ReNcell CX (cell line): ENCODE results near the genes PRPF18 and FRMD4A.

GRCh38 chr10:13335991-13336594, 12.0 kb downstream of the SEPHS1 start:
- PRO-cap: no peak

- PRO-cap: bidirectional peak, plus-strand start at chr10:13350159, minus-strand start at chr10:13350039
These were observed 1.8 kb upstream of the SEPHS1 start for GRCh38 chr10:13349793-13350336.

GRCh38 chr10:13409690-13410367, 61.7 kb upstream of the SEPHS1 start:
- PRO-cap: no peak

DNA sequence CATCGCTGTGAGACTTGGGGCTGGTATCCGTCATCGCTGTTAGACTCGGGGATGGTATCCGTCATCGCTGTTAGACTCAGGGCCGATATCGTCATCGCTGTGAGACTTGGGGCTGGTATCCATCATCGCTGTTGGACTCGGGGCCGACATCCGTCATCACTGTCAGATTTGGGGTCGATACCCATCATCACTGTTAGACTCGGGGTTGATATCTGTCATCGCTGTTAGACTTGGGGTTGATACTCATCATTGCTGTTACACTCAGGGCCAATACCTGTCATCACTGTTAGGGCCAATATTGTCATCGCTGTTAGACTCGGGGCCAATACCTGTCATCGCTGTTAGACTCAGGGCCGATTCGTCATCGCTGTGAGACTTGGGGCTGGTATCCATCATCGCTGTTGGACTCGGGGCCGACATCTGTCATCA, 55.5 kb downstream of the BEND7 start:
- PRO-cap: no peak

- PRO-cap: bidirectional peak, plus-strand start at chr10:13587011, minus-strand start at chr10:13586782
These were observed at the start of gene PRPF18 for GRCh38 chr10:13586447-13587288. Gene PRPF18 (plus strand): TSS chr10:13586965.

GRCh38 chr10:13632298-13632803, 45.6 kb downstream of the PRPF18 start:
- PRO-cap: no peak

GRCh38 chr10:13648520-13648898, 61.7 kb downstream of the PRPF18 start:
- PRO-cap: no peak

GRCh38 chr10:13705021-13705404, 118.2 kb downstream of the PRPF18 start:
- PRO-cap: no peak

DNA sequence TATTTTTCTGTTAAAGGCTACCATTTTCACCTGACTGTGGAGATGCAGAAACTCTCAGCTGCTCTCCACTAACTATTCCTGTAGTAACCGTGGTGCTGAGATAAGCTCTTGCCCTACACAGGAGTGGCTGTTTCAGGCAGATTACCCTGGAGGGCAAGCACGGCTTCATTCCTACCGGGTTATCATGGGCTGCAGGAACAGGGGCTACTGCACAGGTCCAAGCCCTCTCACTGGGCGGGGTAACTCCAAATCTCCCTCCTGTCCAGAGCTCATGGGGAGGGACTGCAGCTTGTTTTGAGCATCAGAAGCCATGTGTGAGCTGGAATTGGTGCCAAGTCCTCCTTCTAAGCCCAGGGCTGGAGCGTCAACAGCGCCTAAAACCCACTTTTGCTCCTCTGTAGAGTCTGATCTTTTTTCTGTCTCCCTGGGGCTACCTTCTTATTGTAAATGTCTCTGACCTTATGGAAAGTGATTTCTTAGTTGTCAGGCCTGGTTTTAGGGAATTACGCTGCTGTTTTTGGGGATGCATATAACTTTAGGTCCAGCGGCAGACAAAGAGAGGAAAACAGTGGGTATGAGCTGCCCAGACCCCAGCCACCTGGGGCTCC, 119.1 kb downstream of the PRPF18 start:
- PRO-cap: no peak

DNA sequence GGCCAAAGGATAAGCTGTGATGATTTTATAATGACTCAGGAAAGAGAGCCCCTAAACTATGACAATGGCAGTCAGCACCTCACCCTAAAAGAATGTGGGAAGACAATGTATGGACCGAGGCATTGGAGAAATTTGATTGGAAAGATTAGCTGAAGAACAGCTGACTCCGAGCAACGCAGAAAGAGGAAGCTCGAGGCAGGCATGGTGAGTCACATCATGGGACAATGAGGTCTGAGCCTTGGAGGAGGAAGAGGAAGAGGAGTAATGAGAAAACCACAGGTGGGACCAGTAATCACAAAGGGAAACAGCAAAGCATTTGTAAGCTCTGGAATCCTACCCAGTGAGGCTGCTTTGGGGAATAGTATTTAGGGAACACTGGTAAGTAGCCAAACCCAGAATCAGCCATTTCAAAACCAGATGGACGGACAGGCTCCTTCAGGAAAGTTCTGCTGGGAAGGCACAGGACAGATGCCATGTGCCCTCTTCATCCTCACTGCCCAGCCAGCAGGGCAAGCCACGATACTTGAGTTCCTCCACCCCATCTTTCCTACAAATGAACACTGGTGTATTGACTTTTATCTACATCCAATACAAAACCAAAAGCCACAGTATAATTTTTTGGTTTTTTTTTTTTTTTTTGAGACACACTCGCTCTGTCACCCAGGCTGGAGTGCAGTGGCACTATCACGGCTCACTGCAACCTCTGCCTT, 295.6 kb downstream of the PRPF18 start:
- PRO-cap: unidirectional peak, plus-strand start at position 422 of the sequence; unidirectional peak, plus-strand start at position 493 of the sequence

- PRO-cap: no peak
These were observed 314.4 kb downstream of the FRMD4A start for GRCh38 chr10:14016277-14016734.

- PRO-cap: no peak
These were observed at the start of gene FRMD4A for GRCh38 chr10:14330747-14331201. Gene FRMD4A (minus strand): TSS chr10:14330924.

- PRO-cap: no peak
These were observed 176.2 kb upstream of the FRMD4A start for GRCh38 chr10:14506680-14507652.

GRCh38 chr10:14546764-14547501, 216.2 kb upstream of the FRMD4A start:
- PRO-cap: no peak

DNA sequence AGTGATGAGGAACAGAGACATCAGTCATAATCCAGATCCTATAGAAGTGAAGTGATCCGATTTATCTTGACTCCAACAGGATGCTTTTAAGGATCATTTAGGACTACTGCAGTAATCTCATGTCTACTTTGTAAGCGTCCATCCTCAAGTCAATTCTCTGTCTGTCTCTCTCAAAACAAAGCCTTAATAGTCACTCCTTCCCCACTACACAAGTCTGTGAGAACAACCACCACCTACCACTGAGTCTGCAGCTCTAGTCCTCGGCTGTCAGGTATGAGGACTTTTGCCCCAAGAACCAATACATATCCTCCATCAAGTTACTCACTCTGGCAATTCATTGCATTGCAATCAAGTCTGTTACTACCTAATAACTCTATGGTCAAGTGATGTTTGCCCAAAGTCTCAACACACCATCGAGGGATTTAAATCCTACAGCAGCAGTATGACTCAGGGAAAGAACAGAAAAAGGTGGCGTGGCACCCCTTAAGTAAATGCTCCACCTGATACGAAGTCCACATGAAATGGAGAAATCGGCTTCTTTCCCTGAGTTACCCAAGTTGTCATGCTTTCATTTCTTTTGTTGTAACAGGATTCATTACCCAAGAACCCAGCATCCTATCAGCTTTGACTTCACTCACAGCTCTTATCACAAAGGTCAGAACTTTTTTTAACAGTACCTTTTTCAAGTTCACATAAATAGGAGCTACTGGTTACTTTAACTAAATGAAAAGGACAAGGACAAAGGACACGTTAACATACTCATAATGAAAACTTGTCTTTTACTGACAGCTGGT, 219.6 kb upstream of the FRMD4A start:
- PRO-cap: no peak

- PRO-cap: no peak
These were observed 210.5 kb downstream of the FAM107B start for GRCh38 chr10:14564029-14564810.

- PRO-cap: no peak
These were observed 171.8 kb downstream of the FAM107B start for GRCh38 chr10:14602925-14603265.

- PRO-cap: no peak
These were observed 121.1 kb downstream of the FAM107B start for GRCh38 chr10:14653365-14654184.

- PRO-cap: unidirectional peak, plus-strand start at chr10:14838953
These were observed 714 bp downstream of the HSPA14 start for GRCh38 chr10:14838743-14839297.

DNA sequence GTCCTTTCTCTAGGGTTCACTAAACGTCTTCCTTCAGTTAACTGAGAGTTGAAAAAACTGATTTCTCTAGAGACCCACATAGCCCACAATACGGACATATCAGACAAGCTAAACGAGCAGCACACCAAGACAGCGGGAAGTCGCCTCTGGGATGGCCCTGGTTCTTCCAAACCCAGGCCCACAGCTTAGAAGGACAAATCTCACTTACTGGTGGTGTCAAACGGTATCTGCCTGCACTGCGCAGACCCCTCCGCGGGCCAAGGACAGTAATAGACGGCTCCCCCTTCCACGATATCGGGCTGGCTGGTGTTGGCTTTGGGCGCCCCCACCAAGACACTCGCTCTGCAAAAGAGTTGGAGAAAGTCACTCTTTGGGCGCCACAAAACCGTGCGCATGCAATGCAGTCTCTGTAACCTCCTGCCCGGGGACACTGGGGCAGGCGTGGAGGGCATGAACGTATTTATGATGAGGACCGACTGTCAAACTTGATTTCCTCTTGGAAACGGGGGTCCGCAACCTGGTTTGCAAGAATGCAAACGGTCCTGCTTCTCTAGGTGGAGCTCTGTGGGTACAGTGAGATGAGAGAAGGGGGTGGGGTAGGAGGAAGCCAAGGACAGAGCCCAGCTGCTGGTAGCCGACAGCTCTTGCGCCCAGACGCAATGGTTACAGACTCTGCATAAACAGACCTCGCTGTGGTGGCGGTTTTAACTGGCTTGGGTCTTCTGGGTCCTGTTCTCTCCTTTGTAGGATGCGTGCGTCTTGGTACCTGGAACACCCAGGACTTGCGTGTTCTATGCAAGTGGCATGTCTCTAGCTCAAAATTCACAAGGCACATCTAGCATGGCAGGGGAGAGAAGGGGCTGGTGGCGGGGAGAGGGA, 925 bp downstream of the ITGA8 start:
- PRO-cap: no peak